MCF 10A (cell line): ENCODE measurements around a stretch of chr5.

- PRO-cap: no peak
- RRBS: no CpG with 5 or more reads among the region's 3 CpGs
These were observed 51.2 kb downstream of the ATPSCKMT start for GRCh38 chr5:10198480-10198969.

DNA sequence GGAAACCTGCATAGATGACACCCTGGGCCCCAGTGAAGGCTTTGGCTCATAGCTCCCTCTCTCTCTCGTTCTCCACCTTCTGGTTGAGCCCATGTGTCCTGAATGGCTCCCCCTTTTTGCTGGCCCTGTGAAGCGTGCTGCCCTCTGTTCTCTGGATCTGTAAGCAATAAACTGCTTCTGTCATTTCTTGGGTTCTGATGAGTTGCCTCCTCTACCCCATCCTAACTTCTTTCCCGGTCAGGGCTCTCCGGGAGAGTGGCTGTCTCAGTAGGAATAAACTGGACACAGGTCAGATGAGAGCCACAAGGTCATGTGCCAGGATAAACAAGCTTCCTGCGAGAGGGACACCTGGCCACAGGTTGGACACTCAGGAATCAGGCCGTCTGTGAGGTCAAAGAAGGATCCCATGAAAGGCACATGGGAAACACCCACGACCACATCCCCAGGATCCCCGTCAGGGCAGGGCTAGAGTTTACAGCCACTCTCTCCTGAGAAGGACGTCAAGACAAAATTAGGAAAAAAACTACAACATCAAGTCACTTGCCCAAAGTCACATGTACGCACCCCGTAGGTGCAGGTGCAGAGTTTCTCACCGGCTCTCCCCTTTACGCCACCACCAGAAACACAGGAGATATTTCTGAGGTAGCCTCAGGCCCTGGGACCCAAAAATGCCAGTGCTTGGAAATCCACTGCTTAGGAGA, 28.6 kb downstream of the CCT5 start:
- PRO-cap: no peak
- RRBS: no CpG with 5 or more reads among the region's 13 CpGs

DNA sequence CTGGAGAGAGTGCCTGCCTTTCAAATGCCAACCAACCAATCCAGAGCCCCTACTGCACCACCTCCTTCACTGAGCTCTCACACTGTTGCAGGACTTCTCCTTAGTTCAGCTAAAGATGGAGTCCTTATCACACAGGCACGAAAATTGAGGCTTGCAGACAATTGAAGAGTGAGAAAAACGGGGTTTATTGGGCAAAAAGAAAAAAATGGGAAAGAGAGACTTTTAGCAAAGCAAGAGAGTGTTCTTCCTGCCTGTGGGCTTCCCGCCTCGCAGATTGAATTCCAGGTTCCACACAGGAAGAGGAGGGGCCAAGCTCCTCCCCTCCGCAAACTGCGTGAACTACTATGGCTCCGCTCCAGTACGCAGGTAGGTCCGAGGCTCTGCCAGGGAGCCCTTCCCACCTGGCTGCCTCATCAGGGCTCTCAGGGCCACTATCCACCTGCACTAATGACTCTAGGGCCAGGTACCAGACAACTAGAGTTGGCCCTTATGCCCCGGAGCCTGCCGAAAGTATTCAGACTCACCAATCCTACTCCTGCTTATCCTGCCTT, 8.4 kb upstream of the CMBL start:
- PRO-cap: no peak
- RRBS: no CpG with 5 or more reads among the region's 11 CpGs

- PRO-cap: no peak
- RRBS: no CpG with 5 or more reads among the region's 9 CpGs
These were observed 22.2 kb upstream of the CMBL start for GRCh38 chr5:10329644-10330566.

- PRO-cap: no peak
- RRBS: 86% methylated on average over 13 of the region's 101 CpGs
These were observed 20.2 kb upstream of the MARCHF6 start for GRCh38 chr5:10332888-10334174.

DNA sequence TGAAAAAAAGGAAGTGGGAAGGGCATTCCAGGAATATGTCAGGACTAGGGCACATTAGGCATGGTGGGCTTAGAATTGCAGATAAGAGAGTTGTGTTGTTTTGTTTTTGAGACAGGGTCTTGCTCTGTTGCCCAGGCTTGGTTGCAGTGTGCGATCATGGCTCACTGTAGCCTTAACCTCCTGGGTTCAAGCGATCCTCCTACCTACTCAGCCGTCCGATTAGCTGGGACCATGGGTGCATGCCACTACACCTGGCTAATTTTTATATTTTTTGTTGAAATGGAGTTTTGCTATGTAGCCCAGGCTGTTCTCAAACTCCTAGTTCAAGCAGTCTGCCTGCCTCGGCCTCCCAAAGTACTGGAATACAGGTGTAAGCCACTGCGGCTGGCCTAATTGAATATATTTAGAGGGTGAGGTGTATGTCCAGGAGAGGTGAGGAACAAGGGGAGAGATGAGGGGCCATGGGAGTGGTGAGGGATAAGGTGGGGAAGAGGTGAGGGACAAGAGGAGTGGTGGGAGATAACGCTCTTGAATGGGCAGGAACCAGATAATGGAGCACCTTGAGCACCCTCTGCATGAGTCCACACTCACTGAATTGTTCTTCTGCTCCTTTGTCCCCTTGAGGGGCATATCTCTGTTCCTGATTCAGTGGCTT, 29.1 kb upstream of the ROPN1L start:
- PRO-cap: no peak
- RRBS: no CpG with 5 or more reads among the region's 7 CpGs

GRCh38 chr5:10479131-10479899, 37.6 kb downstream of the ROPN1L start:
- PRO-cap: bidirectional peak, plus-strand start at chr5:10479375, minus-strand start at chr5:10479247
- RRBS: no CpG with 5 or more reads among the region's 17 CpGs

- PRO-cap: unidirectional peak, minus-strand start at chr5:10553011
- RRBS: no CpG with 5 or more reads among the region's 2 CpGs
These were observed 11.2 kb upstream of the ANKRD33B start for GRCh38 chr5:10552737-10553076.

GRCh38 chr5:10595833-10596137, 31.9 kb downstream of the ANKRD33B start:
- PRO-cap: bidirectional peak, plus-strand start at chr5:10596018, minus-strand start at chr5:10595915
- RRBS: no CpG with 5 or more reads among the region's 6 CpGs

DNA sequence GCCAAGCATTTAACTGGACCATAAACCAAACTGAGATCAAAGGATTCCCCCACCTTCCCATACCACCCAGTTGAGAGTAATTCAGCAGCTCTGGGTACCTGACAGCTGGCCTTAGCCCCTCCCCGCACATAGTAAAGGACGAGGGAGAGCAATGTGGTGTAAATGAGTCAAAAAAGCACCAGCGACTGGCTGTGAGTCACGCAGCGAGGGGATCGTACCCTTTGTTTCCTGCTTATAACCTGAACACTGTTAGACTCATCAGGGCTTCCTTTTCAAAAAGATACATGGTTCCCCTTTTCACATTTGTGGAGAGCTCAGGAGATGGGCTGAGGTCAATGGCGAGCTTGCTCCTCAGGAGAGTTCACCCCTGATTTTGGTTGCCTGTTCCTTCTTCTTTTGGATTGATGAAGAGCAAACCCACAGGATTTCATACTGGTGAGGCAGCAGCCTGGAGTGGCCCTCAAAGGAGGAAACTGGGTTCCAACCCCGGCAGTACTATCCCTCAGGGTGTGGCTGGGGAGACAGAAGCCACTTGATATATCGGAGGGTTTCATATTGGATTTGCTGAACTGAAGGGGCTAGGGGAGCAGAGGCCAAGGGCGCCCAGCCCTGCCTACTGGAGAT, 71.5 kb downstream of the ANKRD33B start:
- PRO-cap: no peak
- RRBS: no CpG with 5 or more reads among the region's 10 CpGs

DNA sequence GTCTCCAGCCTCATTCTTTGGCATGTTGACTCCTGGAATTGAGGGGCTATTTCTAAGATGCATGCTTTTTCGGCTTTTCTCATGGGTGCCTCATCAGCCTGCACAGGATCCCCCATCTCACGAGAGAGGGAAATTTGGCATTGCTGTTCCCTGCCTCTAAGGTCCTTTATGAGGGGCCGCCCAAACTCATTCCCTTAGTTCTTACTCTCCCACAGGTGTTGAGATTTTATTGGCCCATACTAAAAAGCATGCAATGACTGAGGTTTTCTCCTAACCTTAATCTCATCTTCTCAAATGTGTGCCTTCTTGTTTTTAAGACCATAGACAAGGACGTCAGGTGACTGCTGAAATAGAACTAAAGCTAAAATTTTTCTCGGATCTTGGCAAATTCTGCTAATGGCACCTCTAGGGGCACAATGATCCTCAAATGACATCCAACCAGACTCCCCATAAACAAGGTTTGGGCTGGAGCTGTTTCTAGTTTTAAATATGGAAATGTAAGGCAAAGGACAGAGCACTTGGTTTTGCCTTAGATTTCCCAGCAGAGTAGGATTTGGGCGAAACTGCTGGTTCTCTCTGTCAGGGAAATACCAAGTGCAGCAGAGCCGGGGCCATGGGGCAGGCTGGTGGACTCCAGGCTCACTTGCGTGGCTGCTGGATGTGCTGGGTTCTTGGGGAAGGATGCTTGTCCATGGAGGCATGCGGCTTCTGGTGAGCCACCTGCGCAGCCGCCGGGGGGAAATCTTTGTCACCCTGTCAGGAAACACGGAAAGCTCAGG, 80.4 kb downstream of the DAP start:
- PRO-cap: no peak
- RRBS: no CpG with 5 or more reads among the region's 13 CpGs

- PRO-cap: no peak
- RRBS: no CpG with 5 or more reads among the region's 8 CpGs
These were observed 31.4 kb downstream of the DAP start for GRCh38 chr5:10729533-10730095.

GRCh38 chr5:10759976-10760546, 973 bp downstream of the DAP start:
- PRO-cap: bidirectional peak, plus-strand start at chr5:10760343, minus-strand start at chr5:10760264
- RRBS: no CpG with 5 or more reads among the region's 10 CpGs

GRCh38 chr5:11549283-11549546, 355.0 kb downstream of the CTNND2 start:
- PRO-cap: no peak
- RRBS: no CpG with 5 or more reads among the region's 2 CpGs

GRCh38 chr5:13354476-13354737, 590.1 kb downstream of the DNAH5 start:
- PRO-cap: no peak

DNA sequence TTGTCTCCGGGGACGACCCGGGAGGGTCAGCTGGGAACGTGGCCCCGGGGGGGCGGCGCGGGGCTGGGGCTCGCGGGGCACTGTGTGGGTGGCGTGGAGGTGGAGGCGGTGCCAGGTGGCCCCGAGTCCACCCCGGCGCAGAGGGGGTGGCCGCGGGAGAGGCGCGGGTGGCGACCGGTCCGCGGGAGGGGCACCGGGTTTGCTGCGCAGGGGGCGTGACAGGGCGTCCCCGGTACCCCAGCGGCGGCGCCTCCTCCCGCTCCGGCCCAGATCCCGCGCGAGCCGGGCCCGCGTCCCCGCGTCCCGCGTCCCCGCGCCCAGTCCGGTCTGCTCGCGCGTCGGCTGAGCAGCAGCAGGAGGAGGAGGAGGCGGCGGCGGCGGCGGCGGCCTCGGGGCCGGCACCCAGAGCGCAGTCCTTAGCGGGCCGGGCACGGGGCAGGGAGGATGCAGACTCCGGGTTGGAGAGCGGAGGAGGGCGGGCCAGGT, 1.4 kb downstream of the TRIO start:
- PRO-cap: bidirectional peak, plus-strand start at position 320 of the sequence, minus-strand start at position 201 of the sequence
- RRBS: 1% methylated on average over 38 of the region's 65 CpGs

DNA sequence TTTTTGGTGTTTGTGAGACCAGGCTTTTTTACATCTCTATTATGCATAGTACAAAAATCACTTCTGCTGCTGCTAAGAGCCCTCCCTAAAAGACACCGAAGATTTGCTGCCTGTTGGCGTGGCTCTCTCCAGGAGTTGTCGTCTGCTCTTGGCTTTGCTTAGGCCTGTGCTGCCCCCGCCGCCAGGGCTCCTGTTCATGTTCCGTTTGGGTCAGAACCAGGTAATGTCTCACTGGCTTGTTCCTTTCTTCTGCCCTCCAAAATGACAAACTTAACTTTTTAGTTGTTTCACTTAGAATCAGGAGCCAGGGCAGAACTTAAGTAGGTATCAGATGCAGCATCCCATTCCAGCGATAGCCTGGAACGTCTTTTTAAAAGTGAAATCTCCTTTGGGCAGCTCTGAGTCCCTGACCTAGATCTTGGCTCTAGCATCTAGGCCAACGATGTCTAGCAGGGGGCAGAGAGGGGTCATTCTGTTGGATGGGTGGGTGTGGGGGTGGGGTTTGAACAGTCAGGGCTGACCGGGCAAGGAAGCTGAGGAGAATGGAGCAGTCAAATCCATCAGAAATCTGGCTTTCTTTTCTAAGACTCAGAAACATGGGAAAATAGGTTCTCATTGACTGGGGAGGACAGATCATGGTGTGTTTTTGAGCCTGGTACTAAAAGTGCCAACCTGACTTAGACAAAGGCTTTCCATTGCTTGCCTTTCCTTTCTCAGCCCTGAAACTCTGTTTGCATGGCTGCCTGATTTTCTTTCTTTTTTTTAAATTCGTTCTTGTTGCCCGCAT, 2.7 kb downstream of the TRIO start:
- PRO-cap: no peak
- RRBS: no CpG with 5 or more reads among the region's 12 CpGs

- PRO-cap: no peak
- RRBS: no CpG with 5 or more reads among the region's 5 CpGs
These were observed 3.5 kb downstream of the TRIO start for GRCh38 chr5:14146484-14147190.

DNA sequence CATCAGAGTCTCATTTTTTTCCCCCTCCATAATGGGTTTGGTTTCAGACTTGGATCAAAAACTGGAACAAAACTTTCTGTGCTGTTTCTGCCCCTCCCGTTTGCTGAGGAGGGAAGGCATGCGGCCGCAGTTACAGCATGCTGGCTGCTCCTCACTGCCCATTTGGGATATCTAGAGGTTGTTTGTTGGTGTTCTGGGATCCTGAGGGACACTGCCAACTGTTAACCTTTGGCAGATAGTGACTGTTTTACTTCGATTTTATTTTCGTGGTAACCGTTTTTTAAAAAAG, 40.4 kb downstream of the TRIO start:
- PRO-cap: no peak
- RRBS: no CpG with 5 or more reads among the region's 6 CpGs

DNA sequence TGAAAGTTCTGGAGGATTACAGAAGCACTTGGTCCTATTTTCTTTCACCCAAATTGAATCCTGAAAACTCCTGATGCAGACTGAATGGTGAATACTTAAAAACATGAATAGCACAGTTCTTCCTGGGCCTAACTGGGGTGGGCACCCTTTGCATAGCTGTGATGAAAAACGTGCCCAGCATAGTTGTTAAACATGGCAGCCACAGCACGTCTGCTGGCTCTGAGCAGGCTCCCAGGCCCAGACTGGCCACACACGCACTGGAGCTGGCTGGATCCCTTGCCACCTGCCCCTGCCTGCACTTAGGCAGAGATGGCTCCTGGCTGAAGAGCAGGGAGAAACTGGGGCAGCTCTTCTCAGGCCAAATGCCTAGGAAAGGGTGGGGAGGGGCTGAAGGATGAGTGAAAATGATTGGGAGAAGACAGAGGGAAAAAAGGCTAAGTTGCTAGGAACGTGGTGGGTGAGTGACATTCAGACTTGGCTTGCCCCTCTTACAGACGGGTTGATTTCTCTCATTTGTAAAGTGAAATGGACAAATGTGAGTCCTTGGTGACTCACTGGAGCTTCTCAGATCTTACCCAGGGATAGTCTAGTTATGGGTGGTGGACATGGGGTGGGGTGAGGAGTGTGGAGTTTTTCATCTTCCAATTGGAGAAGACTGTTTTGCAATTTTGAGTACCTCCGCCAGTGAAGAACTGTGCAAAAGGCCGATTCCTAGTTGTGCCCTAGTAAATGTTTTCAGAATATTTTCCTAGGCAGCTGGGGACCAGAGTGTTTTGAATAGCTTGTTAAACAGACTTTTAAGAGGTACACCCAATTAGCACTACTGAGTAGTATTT, 42.3 kb downstream of the TRIO start:
- PRO-cap: bidirectional peak, plus-strand start at position 298 of the sequence, minus-strand start at position 244 of the sequence
- RRBS: no CpG with 5 or more reads among the region's 7 CpGs